Adrenal gland (tissue), 7 donors: ENCODE measurements around the gene CNOT6.

- PRO-cap, 3 experiments = no peak in any of the 3 experiments
- RAMPAGE, long total RNA, 4 experiments = no peak in any of the 4 experiments
- RRBS = no CpG with 5 or more reads among the region's 8 CpGs
These were observed 64.1 kb downstream of the RNF130 start for GRCh38 chr5:180007432-180007957.

DNA sequence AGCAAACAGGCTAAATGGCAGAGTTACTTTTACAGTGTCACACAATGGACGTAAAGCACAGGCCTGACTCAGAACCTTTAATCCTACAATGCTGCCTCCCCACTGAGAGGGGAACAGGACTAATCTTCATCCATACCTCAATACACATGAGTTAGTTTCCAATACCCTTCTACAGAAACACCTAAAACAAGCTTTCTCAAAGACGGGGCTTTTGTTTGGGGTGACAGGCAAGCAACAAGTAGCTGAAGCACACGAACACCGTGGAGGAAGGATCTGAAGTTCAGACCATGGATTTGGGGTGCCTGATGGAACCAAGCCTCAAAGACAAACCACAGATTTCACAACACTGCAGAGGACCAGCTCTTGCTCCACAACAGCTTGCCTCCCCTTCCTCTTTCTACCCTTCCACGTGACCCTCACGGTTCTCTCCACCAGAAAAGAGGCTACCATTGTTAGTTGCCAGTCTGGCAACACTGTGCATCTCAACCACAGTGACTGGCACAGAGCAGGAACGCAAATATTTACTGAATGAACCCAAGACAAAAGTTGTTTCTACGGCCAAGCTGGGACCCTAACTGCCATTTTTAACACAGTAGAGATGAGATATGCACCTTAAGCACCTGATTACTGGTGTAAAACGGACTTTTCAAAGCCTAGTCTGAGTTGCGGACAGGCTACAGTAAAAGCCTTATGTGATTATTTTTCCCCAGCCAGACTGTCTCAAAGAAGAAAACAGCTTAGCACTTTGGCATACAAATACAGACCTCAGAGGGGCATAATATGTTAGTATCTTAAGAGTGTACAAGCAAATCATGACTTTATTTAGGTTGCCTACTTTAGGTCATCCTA lies 1.6 kb downstream of the RNF130 start:
- PRO-cap, 3 experiments = peak in 3 of 3 experiments; most common plus-strand start position 462 of the sequence (in 2); most common minus-strand start position 275 of the sequence (in 2)
- RAMPAGE, long total RNA, 4 experiments = no peak in any of the 4 experiments
- RRBS = no CpG with 5 or more reads among the region's 10 CpGs

GRCh38 chr5:180072567-180073076 lies 1.1 kb upstream of the RNF130 start:
- PRO-cap, 3 experiments = no peak in any of the 3 experiments
- RAMPAGE, long total RNA, 4 experiments = no peak in any of the 4 experiments
- RRBS = 75% methylated on average over 12 of the region's 29 CpGs

- PRO-cap, 3 experiments = no peak in any of the 3 experiments
- RAMPAGE, long total RNA, 4 experiments = no peak in any of the 4 experiments
- RRBS = no CpG with 5 or more reads among the region's 7 CpGs
These were observed 14.2 kb upstream of the RNF130 start for GRCh38 chr5:180085772-180086227.

DNA sequence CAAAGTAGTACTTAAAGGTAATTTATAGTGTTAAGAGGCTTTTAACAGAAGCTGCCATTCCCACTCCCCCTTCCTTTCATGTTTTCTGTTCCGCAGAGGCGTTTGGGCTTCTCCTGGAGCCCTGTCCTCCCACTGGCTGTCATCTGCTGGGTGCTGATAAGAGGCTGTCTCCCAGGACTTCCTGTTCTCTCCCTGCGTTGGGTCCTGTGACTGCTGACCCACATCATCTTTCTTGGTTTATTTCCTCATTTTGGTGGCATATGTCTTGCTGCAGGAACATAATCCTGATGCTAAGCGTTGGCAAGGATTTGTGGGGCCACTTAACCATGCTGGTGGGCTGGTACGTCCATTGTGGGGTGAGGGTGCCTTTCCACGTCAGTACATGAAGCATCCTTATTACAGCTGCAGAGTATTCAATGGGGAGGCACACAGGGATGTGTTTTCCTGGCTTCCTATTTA lies 22.1 kb upstream of the RNF130 start:
- PRO-cap, 3 experiments = peak in 1 of 3 experiments; most common minus-strand start position 134 of the sequence (in 1)
- RAMPAGE, long total RNA, 4 experiments = no peak in any of the 4 experiments
- RRBS = no CpG with 5 or more reads among the region's 6 CpGs

- PRO-cap, 3 experiments = peak in 3 of 3 experiments; most common plus-strand start chr5:180331160 (in 3); most common minus-strand start chr5:180330808 (in 2)
- RAMPAGE, long total RNA, 4 experiments = no peak in any of the 4 experiments
- RRBS = no CpG with 5 or more reads among the region's 21 CpGs
These were observed 22.4 kb downstream of the GFPT2 start for GRCh38 chr5:180330477-180331433.

DNA sequence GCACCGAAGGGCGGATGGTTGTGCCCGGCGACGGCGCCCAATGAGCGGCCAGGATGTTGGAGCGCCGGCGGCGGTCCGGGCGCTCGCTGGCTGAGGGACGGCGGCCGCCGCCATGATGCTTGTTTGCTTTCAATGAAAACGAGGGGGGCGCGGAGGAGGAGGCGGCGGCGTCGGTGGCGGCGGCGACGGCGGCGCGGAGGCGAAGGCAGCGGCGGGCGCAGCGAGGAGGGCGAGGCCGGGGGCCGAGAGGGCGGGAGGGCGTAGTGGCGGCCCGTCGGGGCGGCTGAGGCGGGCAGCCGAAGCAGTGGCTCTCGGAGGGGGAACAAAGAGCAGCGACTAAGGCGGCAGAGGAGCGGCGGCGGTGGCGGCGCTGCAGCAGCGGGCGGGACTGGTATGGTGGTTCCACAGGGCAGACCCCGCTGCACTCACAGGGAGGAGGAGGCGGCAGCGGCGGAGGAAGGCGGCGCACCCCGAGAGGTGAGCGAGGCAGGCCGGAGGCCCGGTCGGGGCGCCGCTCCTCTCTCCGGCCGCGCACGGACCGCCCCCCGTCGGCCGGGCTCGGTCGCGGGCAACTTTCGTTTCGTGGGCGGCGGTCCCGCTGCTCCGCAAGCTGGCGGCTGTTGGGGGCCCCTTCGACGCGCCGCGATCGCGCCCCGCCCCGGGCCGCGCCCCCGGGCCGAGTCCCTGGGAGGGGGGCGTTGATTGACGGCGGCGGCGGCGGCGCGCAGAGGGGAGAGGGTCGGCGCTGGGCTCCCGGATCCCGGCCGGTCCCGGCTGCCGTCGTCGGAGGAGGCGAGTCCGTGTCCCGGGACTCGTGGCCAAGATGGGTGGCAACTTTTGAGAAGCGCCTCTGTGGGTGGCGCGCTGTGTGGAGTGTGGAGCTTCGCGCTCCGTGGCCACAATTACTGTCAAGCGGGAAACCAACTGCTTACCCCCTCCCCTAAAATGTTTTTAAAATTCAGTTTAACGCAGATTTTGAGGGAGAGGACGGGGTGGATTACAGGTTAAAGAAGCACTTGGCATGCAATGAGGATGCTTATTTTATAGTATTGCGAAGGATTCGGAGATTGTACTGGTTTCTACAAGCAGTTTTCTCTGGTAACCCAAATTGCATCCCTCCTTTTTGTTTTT lies at the start of gene CNOT6:
CNOT6 (plus strand) TSS at position 93 of the 1,131 bp plus-strand sequence.
- PRO-cap, 3 experiments = peak in 3 of 3 experiments; most common plus-strand start position 132 of the sequence (in 2); most common minus-strand start position 395 of the sequence (in 1)
- RAMPAGE, long total RNA, 4 experiments = no peak in any of the 4 experiments
- RRBS = under 1% methylated on average over 40 of the region's 134 CpGs

DNA sequence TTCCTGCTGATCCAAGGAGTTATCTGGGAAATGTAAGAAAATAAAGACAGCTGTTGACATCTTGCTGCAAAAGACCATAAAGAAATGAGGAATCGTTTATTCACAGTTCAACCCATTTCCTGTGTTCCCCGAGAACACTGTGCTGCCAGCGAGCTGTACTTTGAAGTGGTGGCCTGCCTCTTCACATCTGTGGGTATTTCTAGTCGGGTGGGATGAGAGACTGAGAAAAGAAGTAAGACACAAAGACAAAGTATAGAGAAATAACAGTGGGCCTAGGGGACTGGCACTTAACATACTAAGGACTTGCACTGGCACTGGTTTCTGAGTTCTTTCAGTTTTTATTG lies 40.0 kb upstream of the FLT4 start:
- PRO-cap, 3 experiments = no peak in any of the 3 experiments
- RAMPAGE, long total RNA, 4 experiments = no peak in any of the 4 experiments
- RRBS = no CpG with 5 or more reads among the region's 4 CpGs

DNA sequence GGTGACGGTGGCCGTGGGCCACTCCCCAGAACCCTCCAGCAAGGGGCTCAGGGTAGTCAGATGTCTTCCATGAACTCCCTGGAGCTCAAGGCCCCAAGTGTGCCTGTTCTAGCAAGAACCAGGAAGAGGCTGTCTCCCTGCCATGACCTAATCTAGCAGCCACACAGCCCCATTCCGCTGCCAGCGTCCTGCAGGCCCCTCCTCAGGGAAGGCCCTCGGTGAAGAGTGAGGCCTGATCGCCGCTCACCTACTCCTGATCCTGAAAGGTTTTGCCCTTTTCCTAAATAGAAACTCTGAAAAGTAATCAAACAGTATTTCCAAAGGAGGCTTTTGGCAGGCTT lies 17.1 kb downstream of the MGAT1 start:
- PRO-cap, 3 experiments = peak in 1 of 3 experiments; most common minus-strand start position 101 of the sequence (in 1)
- RAMPAGE, long total RNA, 4 experiments = no peak in any of the 4 experiments
- RRBS = no CpG with 5 or more reads among the region's 7 CpGs

DNA sequence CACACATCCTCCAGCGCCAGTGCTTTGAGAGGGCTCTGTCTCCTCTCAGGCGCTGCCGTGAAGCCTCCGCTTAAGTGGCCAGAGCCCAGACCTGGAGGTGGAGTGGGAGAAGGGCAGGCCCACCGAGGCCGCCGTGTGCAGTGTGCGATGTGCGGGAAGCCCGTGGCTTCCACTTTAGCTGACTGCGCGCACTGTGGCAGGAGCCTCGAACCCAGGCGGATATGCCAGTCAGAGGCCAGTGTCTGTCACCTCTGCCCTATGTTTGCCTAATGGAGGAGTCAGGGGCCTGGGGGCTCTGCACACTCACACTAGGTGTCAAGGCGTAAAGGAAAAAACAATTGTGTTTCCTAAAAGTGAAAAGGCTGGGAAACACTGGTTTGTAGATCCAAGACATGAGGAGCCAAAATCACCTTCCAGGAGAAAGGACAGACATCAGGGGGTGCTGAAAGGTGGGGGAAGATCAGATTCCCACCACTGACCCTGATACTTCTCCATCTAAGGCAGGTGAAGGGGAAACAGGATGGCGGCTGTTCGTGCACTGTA lies 1.8 kb upstream of the MGAT1 start:
- PRO-cap, 3 experiments = no peak in any of the 3 experiments
- RAMPAGE, long total RNA, 4 experiments = no peak in any of the 4 experiments
- RRBS = no CpG with 5 or more reads among the region's 17 CpGs

DNA sequence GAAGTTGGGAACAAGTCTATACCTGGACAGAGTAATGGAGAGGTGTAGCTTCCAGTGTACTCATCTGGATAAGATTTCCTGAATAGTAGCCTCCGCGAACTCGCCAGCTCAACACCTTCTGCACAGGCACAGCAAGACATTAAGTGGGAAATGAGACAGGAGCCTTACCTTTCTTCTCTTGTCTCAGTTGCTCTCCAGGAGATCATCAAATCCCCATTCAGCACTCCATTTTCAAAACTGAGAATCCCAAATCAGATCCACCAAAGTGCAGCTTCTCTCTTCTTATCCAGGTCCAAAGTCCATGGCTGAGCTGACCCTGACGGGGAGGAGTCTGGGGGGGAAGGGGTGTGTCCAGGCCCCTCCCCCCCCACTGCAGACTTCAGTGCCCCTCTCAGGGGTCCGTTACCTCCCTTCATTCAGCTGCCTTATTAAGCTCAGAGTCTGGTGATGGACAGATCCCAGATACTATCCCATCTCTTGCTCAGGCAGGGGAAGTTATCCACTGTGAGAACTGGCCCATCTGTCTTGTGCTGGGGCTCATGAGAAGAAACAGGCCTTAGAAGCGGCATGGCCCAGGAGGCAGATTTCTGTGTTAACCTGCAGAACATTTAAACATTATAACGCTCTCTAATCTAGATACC lies 6.0 kb upstream of the MGAT1 start:
- PRO-cap, 3 experiments = no peak in any of the 3 experiments
- RAMPAGE, long total RNA, 4 experiments = no peak in any of the 4 experiments
- RRBS = no CpG with 5 or more reads among the region's 7 CpGs

DNA sequence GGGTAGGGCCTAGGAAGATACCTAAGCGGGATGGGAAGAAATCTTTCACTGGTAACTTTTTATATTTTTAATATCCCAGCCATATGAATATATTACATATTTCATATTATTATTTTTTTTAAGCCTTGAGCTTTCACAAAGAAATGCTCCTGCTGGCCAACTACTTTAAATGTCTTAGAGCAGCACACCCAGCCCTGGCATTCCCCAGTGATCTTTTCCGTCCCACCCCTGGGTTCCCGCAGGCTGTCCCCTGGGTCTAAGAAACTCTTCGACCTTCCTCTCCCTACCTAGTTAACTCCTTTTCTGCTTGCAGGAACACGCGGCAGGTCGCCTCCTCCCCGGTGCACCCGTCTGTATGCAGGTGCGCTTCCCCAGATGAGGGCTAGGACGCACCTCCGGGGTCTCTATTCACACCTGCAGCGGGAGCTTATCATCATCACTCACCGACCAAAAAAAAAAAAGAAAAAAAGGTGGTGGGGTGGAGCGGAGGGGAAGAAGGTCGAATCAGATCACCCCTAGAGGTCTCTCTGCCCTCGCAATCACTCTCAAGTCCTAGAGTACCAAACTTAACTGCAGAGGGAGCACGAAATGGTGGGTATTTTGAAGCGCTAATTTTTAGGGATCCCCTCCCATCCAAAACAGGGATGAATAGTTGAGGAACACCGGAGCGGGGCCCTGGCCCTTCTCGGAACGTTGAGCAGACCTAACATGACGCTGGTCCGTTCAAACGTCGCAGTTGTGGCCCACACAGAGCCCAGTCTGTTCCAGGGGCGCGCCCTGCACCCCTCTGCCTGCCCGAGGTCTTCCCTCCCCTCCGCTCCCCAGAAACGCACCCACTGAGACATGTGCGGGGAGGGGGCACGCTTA lies 602 bp downstream of the ZFP62 start:
- PRO-cap, 3 experiments = peak in 1 of 3 experiments; most common plus-strand start position 563 of the sequence (in 1); most common minus-strand start position 554 of the sequence (in 1)
- RAMPAGE, long total RNA, 4 experiments = no peak in any of the 4 experiments
- RRBS = 2% methylated on average over 5 of the region's 34 CpGs

- PRO-cap, 3 experiments = peak in 2 of 3 experiments; most common plus-strand start chr5:180874127 (in 1); most common minus-strand start chr5:180874069 (in 1)
- RAMPAGE, long total RNA, 4 experiments = no peak in any of the 4 experiments
- RRBS = no CpG with 5 or more reads among the region's 11 CpGs
These were observed 12.6 kb upstream of the ZFP62 start for GRCh38 chr5:180873507-180874184.

DNA sequence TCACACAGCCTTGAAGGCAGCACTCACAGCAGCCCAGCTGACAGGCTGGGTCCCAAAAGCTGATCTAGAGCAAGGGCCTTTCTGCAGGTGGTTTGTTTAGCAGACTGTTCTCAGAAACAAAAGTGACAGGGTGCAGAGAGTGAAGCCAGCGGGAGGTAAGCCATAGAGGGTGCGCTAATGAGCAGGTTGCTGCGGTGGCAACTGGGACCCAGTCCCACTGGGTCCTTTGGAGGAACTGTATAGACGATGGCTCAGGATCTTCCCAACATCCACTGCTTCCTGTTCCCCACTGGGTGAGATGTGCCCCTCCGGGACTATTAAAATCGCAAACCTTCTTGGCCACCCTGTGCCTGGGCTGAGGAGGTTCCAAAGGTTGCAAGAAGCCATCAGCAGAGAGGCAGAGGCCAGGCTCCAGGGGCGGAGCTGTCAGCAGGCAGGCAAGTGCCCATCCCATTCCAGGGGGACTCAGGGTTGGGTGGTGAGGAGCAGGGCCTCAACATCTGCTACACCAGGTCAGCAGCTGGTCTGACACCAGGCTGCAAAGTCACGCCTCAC lies 2.1 kb downstream of the BTNL3 start:
- PRO-cap, 3 experiments = no peak in any of the 3 experiments
- RAMPAGE, long total RNA, 4 experiments = no peak in any of the 4 experiments
- RRBS = no CpG with 5 or more reads among the region's 8 CpGs

GRCh38 chr5:181101118-181101545 lies 29.8 kb downstream of the OR2V1 start:
- PRO-cap, 3 experiments = no peak in any of the 3 experiments
- RAMPAGE, long total RNA, 4 experiments = no peak in any of the 4 experiments
- RRBS = no CpG with 5 or more reads among the region's 52 CpGs

DNA sequence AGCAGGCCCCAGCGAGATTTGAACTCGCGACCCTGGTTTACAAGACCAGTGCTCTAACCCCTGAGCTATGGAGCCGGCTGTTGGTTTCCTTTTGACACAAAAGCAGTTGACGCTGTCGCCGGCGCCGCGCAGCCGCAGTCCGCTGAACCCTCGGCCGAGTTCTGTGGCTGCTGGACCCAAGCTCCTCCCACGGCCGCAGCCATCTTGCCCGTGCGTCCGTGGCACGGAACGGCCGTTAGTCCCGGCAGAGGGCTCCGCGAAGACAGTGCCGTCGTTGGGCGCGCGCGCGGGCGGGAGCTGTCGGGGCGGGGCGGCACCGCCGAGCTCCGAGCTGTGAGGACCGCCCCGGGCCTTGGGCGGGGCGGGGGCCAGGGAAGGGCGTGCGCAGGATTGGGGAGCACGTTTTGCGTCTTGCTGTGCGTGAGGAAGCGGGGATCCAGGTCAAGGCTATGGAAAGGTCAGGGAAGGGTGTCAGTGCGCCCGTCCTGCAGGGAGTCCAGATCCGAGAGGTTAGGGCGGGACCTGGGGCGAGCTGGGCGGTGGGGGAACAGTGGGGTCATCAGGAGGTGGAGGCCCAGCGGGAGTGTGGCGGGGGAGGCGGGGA lies 13.2 kb downstream of the TRIM7 start:
- PRO-cap, 3 experiments = peak in 3 of 3 experiments; most common plus-strand start position 238 of the sequence (in 3); most common minus-strand start position 82 of the sequence (in 3)
- RAMPAGE, long total RNA, 4 experiments = start-site peak on the plus strand in 4 of 4 experiments, centred at positions 208 to 393 of the sequence, 12 to 24 reads per replicate
- RRBS = under 1% methylated on average over 13 of the region's 58 CpGs

DNA sequence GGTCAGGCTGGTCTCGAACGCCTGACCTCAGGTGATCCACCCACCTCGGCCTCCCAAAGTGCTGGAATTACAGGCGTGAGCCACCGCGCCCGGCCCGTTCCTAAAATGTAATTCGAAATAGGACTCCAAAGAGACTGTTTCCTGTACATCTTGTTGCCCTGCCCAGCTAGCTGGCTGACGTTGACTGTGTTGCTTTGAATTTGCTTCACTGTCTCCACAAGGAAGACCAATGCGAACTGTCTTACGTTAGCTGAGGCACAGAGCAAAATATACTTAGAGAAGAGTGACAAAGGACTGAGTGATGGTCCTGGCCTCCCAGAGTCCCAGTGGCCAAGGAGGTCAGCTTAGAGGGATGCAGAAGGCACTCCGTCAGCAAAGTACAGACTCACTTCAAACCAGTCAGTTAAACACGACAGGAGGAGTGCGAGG lies 6.9 kb upstream of the TRIM41 start:
- PRO-cap, 3 experiments = no peak in any of the 3 experiments
- RAMPAGE, long total RNA, 4 experiments = no peak in any of the 4 experiments
- RRBS = no CpG with 5 or more reads among the region's 15 CpGs

DNA sequence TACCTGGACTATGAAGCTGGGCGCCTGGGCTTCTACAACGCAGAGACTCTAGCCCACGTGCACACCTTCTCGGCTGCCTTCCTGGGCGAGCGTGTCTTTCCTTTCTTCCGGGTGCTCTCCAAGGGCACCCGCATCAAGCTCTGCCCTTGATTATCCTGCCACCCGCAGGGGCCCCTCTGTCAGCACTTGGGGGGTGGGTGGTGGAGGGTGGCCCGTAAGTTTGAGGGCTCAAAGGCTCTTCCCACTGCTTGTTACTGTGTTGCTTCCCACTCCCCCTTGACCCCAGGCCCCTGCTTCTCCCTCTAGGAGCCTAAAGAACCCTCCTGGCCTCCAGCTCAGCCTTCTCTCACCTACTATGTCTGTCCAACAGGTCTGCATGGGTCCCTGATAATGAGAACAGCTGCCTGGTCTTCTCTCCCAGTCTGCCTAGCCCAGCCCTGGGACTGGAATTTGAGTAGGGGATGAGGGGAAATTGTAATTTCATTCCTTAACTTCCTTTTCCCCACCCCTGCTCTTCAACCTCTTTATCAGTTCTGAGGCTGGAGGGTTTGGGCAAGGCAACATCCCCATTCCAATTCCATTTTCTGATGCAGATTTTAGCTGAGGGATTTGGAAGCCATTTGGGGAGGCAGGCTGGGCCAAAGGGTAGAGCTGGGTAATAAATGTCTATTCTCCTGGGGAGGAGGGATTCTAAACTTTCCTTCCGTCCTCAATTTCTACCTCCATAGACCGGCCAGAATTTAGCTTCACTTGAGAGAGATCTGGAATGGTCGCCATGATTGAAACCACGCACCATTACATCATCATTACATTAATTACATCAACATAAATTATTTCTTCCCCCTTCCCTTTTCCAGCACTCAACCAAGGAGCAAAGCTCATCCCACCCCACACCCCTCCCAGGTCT lies 8.8 kb downstream of the RACK1 start:
- PRO-cap, 3 experiments = no peak in any of the 3 experiments
- RAMPAGE, long total RNA, 4 experiments = no peak in any of the 4 experiments
- RRBS = no CpG with 5 or more reads among the region's 14 CpGs

DNA sequence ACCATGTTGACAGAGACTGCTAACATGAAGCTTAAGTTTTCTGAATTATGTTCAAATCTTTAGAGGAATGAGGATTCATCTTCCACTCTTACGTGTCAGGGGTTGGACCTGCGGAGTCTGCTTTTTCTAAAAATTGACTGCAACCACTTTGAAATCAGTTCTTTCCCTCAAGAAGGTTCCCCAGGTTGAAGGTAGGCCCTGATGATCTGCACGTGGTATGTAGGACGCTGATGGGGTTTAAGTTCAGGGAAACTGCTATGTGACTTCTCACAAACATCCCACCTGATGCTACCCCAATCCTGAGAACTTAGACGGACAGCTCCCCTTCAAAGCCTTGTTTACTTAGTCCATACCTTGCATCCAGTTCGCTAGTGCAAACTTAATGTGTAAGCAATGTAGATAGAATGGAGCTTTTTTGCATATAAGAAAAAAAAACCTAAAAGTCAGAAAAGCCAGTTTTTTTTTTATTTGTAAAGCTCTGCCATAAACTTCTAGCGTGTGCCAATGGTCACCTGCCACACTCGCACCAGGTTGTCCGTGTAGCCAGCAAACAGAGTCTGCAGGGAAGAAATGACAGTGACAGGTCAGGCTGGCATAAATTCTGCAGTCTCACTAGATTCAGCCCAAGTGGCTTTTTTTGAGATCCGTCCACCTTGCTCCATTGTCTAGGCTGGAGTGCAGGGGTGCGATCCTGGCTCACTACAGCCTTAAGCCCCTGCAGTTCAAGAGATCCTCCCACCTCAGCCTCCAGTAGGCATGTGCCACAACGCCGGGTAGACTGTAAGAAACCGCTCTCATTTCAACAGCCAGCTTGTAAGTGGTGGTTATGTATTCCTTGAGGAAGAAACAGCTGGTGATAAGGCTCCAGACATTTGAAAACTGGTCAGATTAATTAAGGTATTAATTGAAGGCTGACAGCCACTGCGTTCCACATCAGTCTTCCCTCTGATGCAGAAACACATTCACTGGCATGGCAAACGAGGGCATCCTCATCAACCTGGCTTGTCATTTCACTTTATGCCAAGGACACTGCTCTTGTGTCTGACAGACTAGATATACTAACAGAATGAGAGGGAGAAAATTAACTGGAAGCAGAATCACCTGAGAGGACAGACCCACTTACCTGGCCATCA lies 6.9 kb downstream of the RACK1 start:
- PRO-cap, 3 experiments = peak in 1 of 3 experiments; most common minus-strand start position 777 of the sequence (in 1)
- RAMPAGE, long total RNA, 4 experiments = no peak in any of the 4 experiments
- RRBS = no CpG with 5 or more reads among the region's 16 CpGs